H9 (cell line): ENCODE results near the genes OR5B17, LPXN, FAM111A and OR10V1.

DNA sequence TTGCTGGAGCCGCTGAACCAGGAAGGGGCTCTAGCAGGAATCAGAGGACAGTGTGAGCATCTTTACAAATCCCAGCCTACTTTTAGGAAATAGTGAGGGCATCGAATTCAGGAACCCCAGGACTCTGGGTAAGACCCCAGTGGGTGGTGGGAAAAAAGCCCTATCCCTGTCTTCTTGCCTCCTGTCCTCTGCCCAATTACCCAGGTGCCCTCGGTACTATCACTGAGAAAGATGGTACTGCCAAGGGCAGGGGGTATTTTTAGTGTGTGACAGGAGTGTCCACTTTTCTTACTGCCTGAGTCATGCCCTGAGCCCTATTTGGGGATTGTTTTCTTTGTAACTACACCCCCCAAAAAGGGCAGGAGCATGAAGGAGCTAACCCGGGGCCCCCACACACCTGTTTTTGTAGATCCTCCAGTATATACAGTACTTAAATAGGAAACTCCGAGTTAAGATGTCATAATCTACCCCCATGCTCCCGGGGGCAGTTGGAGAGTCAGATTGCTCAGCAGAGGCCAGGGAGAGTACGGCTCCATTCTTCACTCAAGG is 3.7 kb downstream of the SMTNL1 start:
- PRO-cap = no peak

DNA sequence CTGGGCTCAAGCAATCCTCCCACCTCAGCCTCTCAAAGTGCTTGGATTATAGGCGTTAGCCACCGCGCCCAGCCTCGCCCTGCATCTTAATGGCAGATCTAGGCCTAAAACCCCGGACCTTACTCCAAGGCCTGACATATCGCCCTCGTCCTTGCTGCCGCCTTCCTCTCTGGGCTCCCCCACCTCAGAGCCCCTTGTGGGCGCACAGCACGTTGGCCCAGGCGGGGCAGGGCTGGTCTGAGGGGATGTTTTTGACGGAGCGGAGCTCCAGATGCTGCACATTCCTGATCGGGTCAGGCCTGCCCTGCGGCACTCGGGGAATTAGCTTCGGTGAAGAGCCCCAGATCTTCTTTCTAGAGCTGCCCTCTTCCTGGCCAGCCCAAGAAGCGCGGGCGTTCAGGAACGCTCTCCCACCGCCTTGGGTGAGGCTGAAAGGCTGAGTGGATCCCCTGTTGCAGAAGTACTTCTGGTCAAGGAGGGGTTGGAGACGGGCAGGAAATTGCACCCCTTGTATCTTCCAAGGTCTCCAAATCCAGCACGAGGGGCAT is 12.1 kb downstream of the YPEL4 start:
- PRO-cap = bidirectional peak, plus-strand start at position 134 of the sequence, minus-strand start at position 94 of the sequence; bidirectional peak, plus-strand start at position 270 of the sequence, minus-strand start at position 171 of the sequence

- PRO-cap = no peak
These were observed 545 bp upstream of the SELENOH start for GRCh38 chr11:57740814-57741078.

GRCh38 chr11:57819414-57819869 is 57.8 kb downstream of the CTNND1 start:
- PRO-cap = no peak

GRCh38 chr11:57903314-57904202 is 120.1 kb upstream of the OR9Q1 start:
- PRO-cap = no peak

GRCh38 chr11:58358887-58359291 is at the start of gene OR5B17:
OR5B17 (minus strand) TSS chr11:58359069.
- PRO-cap = no peak

- PRO-cap = no peak
These were observed at the start of gene LPXN for GRCh38 chr11:58575207-58576388. LPXN (minus strand) TSS chr11:58575856.

DNA sequence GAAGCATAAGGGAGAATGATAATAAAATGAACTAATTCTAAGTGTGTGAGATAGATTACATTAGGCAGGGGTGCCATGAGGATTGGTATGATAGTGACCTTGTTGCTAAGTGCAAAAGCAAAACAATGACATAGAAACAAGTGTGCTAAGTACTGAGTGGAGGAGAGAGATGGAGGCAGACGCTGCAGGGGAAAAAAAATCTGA is 229 bp upstream of the CNTF start:
- PRO-cap = no peak

- PRO-cap = no peak
These were observed 29.1 kb downstream of the GLYATL1 start for GRCh38 chr11:58968160-58968991.

- PRO-cap = no peak
These were observed 70.3 kb downstream of the GLYATL1 start for GRCh38 chr11:59009568-59010047.

DNA sequence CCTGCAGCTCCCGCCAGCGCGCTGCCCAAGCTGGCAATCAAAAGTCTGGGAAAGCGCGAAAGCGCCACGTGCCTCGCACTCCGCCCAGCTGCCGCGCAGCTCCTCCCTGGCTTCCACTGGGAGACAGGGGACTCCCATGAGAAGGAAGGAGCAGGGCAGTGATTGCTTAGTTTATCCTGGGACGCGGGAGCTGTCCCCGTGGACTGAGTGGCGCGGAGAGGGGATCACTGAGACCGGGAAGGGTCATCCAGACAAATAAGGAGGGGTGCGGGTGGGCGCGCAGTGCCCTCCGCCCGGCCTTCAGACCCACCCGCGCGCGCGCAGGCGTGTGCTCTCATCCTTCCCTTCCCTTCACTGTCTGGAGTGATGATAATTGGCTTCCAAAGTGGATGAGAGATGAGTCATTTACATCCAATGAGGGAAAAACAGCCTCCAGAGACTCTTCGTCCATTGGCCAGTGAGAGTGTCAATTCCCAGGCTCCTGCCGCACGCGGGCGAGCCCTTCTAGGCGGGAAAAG is 23.1 kb upstream of the GLYATL1B start:
- PRO-cap = unidirectional peak, minus-strand start at position 256 of the sequence

DNA sequence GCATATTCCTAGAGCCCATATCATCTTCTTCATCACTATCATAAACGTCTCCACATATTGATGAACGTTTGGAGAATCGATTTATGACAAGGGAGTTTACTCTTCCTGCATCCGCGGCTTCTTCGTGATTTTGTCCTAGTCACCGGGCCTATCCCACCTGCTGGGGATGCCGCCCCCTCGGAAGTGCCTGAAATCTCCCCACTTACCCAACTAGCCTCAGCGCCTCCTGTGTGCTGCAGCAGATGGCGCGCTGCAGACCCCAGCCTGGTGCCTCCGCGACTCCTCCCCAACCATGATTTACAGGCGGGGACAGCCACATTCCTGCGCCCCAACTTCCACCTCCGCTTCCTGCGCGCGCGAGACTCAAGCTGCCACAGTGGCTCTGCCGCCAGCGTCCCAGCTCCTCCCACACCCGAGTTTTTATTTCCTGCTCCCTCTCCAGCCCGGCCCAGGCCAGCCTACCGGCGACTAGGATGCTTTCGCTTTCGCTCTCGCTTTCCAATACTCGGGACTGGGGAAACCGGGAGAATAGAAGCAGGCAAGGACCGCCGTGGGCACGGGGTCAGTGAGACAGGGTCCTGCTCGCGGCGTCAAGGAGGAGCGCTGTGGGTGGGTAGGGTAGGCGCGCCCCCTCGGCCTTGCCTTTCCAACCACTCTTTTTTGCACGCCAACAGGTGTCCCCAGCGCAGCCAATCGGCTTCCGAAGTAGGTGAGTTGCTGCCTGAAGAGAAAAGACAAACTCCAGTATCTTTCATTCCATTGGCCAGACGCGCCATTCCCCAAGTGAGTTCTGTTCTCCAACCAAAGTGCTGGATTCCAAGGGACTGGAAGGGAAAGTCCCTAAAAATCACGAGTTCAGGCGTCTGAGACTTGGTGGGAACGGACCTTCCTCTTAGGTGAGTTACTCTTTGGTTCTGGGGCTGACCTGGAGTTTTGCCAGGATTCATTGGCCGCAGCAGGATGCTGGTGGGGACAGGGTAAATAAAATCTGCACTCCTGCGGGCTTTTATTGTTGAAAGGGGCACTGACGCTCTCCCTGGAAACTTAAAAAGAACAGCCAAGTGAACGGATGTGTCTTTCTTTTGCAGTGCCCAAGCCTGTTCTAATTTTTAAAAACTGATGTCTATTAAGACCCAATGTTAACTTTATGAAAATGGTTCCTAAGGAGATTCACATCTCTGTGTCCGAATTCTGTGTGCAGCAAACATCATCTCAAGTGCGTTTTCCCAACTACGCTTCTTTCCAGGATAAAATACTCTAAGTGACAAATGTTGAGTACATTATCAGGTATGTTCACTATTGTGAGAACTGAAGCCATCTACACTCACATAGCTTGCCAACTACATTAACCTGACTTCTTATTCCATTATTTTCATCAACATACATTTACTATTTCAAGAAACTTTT is at the start of gene FAM111A:
Gene FAM111A (plus strand): TSS at position 448 of the 1,407 bp plus-strand sequence.
- PRO-cap = bidirectional peak, plus-strand start at position 231 of the sequence, minus-strand start at position 232 of the sequence; bidirectional peak, plus-strand start at position 759 of the sequence, minus-strand start at position 567 of the sequence

- PRO-cap = unidirectional peak, plus-strand start at chr11:59545538
These were observed 34.0 kb downstream of the OR4D9 start for GRCh38 chr11:59545117-59546055.

GRCh38 chr11:59551964-59552297 is 40.6 kb downstream of the OR4D9 start:
- PRO-cap = no peak

DNA sequence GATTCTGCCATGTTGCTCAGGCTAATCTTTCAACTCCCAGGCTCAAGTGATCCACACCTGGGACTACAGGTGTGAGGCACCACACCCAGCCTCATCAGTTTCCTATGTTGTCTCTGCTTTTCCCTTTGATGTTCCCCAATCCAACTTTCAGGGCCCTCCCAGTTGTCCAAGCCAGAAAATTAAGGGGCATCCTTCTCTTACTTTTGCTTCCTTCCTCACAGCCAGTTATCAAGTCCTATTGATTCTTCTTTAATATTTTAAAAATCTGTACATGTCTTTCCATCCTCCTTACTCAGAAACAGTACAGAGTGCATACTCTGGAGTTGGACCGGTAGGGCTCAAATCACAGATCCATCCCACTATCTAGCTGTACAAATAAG is 11.9 kb downstream of the OSBP start:
- PRO-cap = no peak

GRCh38 chr11:59668011-59668737 is 663 bp downstream of the PATL1 start:
- PRO-cap = bidirectional peak, plus-strand start at chr11:59668529, minus-strand start at chr11:59668292; bidirectional peak, plus-strand start at chr11:59668705, minus-strand start at chr11:59668799

GRCh38 chr11:59670098-59670500 is 1.3 kb upstream of the PATL1 start:
- PRO-cap = no peak

- PRO-cap = no peak
These were observed at the start of gene OR10V1 for GRCh38 chr11:59713661-59714249. OR10V1 (minus strand) TSS chr11:59713845.

- PRO-cap = no peak
These were observed 1.2 kb downstream of the MS4A4A start for GRCh38 chr11:60281582-60282092.

GRCh38 chr11:60396841-60397395 is 659 bp downstream of the MS4A14 start:
- PRO-cap = no peak